Cytotoxic T cell (primary cell): ENCODE data around the genes SRGAP2C, NBPF15 and NBPF20.

DNA sequence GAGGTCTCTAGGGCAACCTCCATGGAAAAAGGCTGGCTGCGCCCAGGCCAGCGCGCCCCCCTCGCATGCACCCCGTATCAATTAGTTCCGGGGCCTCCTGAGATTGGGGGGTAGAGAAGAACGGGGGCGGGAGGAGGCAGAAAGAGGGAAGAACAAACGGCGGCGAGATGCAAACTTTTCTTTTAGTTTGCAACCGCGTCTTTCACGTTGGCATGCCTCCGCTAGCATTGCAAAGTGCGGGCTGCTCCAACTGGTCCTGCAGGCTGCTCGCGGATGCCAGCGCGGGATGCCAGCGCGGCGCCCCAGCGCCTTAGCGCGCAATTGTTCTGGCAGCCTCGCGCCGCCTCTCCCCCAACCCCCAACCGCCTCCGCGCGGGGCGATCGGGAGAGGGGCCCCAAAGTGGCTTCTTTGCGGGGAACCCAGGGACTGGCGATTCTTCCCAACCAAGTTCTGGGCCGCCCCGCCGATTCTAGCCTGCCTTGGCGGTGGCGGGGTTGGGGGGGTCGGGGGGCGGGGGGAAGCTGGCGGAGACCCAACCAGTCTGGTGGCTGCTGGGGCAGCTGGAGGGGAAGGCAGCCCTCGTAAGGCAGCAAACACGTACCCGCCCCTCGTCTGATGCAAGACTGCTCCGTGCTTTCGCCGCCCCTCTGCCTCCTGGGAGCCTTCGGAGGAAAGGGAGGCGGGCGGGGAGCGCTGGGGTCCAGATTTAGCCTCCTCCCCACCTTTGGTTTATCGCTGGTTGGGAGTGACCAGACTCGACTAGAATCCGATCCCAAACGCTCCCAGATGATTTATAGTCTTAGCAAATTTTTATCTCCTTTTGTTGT lies 663 bp downstream of the PHGDH start:
- PRO-cap, 2 experiments, result peak in 1 of 2 experiments; most common plus-strand start position 668 of the sequence (in 1); most common minus-strand start position 472 of the sequence (in 1)

GRCh38 chr1:119774919-119775588 lies 6.3 kb upstream of the HMGCS2 start:
- PRO-cap, 2 experiments, result no peak in any of the 2 experiments

DNA sequence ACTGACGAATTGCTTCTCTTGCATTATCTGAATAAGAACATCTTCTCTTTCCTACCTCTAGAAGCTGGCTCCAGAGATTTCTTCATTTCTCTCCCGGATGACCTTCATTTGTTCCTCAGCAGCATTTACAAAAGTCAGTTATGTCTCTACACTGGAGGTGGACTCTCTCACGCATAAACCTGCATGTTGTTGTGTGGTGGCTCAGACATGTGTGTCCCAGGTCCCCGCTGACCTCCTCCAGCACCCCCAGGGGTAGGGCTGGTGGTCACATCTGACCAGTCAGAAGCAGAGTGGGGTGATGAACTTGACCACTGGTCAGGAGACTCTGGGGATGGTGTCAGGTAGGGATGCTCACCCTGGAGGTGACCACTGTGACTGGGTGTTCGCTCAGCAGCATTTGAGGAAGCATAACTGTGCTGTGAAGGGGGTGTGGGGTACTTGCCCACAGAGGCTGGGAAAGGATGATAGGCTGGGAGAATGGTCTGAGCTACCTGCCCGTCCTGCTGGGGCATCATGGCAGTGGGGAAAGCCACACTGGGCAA lies 18.9 kb upstream of the ADAM30 start:
- PRO-cap, 2 experiments, result no peak in any of the 2 experiments

DNA sequence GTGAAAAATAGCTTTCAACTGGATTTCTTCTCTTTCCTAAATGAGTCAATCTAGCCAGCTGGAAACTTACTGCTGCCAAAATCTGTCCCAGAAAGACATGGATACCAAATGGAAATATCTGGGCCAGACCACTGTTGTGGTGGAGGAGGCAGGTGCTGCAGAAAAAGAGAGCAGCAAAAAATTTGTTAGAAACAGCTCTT lies 68.7 kb upstream of the ADAM30 start:
- PRO-cap, 2 experiments, result no peak in any of the 2 experiments

- PRO-cap, 2 experiments, result no peak in any of the 2 experiments
Measured at GRCh38 chr1:120232751-120233274, 56.5 kb upstream of the SEC22B start.

DNA sequence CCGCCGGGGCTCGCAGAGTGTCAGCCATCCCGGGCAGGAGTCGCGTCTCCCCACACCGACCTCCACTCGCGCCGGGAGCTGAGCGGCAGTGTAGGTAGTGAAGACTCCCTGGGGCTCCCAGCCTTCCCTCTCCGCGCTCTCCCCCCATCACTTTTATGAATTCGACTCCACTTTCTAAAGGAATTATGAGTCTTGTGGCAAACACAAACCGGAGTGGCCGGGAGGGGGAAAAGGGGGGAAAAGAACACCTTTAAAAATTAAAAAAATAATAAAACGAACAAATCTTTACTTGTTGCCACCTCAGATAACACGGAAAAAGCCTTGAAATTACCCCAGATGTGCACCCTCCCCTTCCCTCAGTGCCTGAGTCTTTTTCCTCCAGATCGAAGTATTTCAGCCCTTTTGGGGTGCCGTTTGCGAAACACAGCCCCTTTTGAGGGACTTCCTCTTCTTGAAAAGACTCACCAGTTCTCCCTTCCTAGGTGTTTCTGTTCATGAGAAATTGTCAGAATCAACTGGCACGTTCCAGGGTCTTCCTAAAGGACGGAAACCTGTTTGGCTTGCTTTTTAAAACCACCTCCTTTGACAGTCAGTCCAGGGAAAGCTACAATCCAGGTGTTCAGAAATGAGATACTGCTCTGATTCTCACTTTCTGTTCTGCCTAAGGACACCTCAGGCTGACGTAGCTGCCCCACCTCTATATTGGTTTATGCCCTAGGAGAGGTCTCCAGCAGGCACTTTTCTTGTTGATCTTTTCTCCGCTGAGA lies 72.3 kb upstream of the NBPF8 start:
- PRO-cap, 2 experiments, result peak in 2 of 2 experiments; most common plus-strand start position 197 of the sequence (in 1); most common minus-strand start position 73 of the sequence (in 2)

DNA sequence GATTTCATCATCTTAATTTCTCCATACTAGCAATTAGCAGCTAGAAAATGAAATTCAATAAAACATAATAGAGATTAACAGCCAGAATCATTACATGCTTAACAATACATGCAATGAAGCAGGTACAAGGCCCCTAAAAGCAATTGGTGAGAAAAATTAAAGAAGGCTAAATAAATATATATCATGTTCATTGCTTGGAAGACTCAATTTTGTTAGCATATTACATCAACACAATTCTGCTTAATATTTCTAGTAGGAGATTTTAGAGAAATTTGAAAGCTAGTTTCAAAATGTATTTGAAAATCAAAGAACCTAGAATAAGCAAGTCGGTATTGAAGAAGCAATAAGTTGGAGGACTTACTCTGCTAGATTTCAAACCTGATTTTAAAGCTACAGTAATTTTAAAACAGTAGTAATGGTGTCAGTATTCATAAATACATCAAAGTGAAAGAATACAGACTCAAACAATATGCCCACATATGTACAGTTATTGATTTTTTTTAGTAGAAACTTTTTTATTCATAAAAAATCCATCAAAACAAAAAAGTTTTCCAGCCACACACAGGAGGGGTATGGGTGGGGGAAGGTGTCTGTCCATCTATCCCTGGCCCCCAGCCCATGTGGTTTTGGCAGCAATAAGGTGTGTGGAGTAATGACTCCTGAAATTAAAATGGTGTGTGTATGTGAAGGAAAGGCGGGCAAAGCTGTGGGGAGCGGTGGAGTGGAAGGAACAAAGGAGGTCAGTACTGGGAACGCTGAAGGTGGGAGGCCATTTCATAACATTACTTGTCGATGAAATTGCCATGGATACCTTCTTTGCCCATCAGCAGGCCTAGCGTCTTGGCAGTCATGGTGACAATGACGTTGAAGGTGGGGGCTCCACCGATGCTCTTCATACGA lies 18.3 kb downstream of the NBPF8 start:
- PRO-cap, 2 experiments, result no peak in any of the 2 experiments

GRCh38 chr1:120557085-120557496 lies 142.3 kb downstream of the NBPF8 start:
- PRO-cap, 2 experiments, result no peak in any of the 2 experiments

- PRO-cap, 2 experiments, result no peak in any of the 2 experiments
Measured at GRCh38 chr1:120620426-120620845, 103.3 kb upstream of the NOTCH2NLR start.

GRCh38 chr1:121051921-121052376 lies 132.2 kb downstream of the FAM72B start:
- PRO-cap, 2 experiments, result no peak in any of the 2 experiments

GRCh38 chr1:121184505-121185609 lies at the start of gene SRGAP2C:
Gene SRGAP2C, plus strand, starts transcription at chr1:121184975.
- PRO-cap, 2 experiments, result peak in 2 of 2 experiments; most common plus-strand start chr1:121184967 (in 2)

DNA sequence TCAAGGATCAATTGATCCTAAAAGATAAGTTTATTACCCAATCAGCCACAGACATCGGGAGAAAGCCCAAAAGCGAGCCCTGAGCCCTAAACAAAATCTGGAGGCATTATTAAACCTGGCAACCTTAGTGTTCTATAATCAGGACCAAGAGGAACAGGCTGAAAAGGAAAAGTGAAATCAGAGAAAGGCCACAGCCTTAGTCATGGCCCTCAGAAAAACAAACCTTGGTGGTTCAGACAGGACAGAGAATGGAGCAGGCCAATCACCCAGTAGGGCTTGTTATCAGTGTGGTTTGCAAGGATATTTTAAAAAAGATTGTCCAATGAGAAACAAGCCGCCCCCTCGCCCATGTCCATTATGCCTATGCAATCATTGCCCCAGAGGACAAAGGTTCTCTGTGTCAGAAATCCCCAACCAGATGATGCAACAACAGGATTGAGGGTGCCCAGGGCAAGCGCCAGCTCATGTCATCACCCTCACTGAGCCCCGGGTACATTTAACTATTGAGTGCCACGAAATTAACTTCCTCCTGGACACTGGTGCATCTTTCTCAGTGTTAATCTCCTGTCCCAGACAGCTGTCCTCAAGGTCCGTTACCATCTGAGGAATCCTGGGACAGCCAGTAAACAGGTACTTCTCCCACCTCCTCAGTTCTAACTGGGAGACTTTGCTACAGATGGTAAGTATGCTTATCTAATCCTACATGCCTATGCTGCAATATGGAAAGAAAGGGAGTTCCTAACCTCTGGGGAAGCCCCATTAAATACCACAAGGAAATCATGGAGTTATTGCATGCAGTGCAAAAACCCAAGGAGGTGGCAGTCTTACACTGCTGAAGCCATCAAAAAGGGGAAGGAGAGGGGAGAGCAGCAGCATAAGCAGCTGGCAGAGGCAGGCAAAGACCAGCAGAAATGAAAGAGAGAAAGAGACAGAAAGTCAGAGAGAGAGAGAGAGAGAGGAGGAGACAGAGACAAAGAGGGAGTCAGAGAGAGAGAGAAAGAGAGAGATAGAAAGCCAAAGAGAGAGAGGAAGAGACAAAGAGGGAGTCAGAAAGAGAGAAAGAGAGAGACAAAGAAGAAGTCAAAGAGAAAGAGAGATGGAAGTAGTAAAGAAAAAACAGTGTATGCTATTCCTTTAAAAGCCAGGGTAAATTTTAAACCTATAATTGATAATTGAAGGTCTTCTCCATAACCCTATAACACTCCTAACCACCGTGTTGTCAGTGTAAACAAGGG lies 326.9 kb downstream of the SRGAP2C start:
- PRO-cap, 2 experiments, result no peak in any of the 2 experiments

GRCh38 chr1:144460974-144461969 lies at the start of gene NBPF15:
Gene NBPF15, minus strand, starts transcription at chr1:144461669.
- PRO-cap, 2 experiments, result peak in 2 of 2 experiments; most common minus-strand start chr1:144461599 (in 2)

GRCh38 chr1:144490227-144490826 lies 28.9 kb upstream of the NBPF15 start:
- PRO-cap, 2 experiments, result no peak in any of the 2 experiments

GRCh38 chr1:144560540-144561487 lies 31.9 kb upstream of the PPIAL4F start:
- PRO-cap, 2 experiments, result peak in 2 of 2 experiments; most common plus-strand start chr1:144560832 (in 2); most common minus-strand start chr1:144560829 (in 2)

GRCh38 chr1:145214919-145215710 lies 26.9 kb downstream of the PPIAL4D start:
- PRO-cap, 2 experiments, result peak in 2 of 2 experiments; most common plus-strand start chr1:145215281 (in 2); most common minus-strand start chr1:145215260 (in 1)

DNA sequence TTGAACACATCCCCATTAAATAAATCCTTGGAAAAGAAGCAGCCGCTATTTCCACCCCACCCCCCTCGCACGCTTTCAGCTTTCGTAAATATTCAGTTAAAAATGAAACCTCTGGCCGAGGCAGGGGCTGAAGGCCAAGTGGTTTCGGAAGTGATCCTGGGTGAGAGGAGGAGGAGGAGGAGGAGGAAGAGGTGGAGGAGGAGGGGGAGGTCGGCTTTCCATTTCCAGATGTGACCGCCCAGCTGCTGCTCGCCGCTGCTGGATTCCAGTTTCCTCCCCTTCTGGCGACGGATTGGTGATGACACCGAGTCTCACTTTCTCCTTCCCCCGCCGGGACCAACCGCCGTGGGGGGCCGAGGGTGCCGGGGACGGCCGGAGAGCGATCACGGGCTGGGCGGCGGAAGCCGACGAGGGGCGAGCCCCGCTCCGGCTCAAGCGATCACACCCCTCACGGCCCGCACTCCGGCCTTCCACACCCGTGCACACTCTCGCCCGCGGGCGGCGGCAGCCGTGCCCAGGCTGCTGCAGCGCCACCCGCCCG lies 26.2 kb downstream of the PPIAL4D start:
- PRO-cap, 2 experiments, result peak in 1 of 2 experiments; most common plus-strand start position 375 of the sequence (in 1); most common minus-strand start position 230 of the sequence (in 1)

- PRO-cap, 2 experiments, result no peak in any of the 2 experiments
Measured at GRCh38 chr1:145425172-145426078, at the start of gene NBPF20. Gene NBPF20, minus strand, starts transcription at chr1:145425603.

GRCh38 chr1:145720939-145721608 lies 1.8 kb downstream of the CD160 start:
- PRO-cap, 2 experiments, result no peak in any of the 2 experiments

- PRO-cap, 2 experiments, result no peak in any of the 2 experiments
Measured at GRCh38 chr1:145751316-145751836, 32.1 kb downstream of the CD160 start.